ENCODE measurements around the genes CDH12 and PRDM9.

DNA sequence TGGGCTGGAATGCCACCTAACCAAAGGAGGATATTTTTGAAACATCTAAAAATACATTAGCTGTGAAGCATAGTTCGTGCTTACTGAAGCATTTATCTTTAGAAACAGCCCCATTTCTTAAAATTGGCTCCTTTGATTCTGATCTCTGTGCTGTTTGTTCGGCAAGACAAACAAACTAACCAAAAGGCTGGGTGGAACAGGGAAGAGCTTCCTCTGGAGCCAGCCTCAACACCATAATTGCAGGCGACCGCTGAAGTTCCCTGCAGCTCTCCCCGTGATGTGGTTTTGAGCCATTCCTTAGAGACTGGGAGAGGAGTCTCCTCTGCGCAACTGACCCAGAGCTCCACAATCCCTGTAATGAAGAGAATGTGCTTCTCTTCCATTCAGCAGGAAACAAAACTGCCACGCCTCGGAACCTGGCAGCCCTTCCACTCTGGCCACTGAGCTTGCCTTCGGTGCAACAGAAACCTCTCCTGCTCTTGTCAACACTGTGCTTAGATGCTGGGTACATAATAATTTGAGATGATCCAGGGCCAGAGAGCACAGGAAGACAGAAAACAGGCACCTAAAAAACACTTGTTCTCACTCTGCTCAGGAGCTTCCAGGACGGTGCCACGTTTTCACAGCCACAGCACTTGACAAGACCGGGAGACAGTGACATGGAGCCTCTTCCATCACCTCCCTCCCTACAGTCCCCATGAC, 126.3 kb downstream of the MYO10 start:
- RAMPAGE, long total RNA: no peak
- RRBS: no CpG with 5 or more reads among the region's 12 CpGs

DNA sequence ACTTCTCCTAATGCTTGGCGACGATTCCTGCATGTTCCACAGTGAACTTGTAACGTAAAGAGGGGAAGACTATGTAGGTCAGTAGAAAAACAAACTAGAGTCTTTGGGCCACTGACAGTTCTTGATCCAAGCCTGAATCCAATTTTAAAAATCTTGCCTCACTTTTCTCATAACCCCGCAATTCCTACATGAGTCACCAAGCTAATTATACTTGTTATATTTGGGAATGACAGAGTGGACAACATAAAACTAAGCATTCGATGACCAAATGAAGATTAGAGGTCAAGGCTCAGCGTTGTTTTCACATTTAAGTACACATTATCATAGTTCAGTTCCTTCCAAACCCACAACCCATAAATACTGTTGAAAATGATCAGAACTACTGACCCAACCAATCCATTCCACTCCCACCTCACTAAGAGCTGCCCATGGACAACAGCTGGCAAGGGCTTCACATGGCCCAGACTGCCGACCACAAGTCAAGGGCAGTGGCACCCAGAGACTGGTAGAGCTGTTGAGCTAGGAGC, 64.3 kb downstream of the MYO10 start:
- RAMPAGE, long total RNA: no peak
- RRBS: no CpG with 5 or more reads among the region's 7 CpGs

DNA sequence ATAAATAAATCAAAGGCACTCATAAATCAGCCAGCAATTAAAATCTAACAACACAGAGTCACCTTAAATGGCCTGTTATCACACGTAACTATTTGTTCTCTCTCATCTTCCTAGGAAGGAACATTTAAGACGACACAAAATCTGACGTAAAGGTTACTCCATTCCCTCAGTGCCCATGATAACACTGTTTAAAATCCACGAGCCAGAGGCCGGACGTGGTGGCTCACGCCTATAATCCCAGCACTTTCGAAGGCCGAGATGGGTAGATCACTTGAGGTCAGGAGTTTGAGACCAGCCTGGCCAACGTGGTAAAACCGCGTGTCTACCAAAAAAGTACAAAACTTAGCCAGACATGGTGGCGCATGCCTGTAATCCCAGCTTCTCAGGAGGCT, 56.4 kb downstream of the MYO10 start:
- RAMPAGE, long total RNA: no peak
- RRBS: no CpG with 5 or more reads among the region's 13 CpGs

GRCh38 chr5:16881053-16881422, 55.0 kb downstream of the MYO10 start:
- RAMPAGE, long total RNA: no peak
- RRBS: no CpG with 5 or more reads among the region's 2 CpGs

DNA sequence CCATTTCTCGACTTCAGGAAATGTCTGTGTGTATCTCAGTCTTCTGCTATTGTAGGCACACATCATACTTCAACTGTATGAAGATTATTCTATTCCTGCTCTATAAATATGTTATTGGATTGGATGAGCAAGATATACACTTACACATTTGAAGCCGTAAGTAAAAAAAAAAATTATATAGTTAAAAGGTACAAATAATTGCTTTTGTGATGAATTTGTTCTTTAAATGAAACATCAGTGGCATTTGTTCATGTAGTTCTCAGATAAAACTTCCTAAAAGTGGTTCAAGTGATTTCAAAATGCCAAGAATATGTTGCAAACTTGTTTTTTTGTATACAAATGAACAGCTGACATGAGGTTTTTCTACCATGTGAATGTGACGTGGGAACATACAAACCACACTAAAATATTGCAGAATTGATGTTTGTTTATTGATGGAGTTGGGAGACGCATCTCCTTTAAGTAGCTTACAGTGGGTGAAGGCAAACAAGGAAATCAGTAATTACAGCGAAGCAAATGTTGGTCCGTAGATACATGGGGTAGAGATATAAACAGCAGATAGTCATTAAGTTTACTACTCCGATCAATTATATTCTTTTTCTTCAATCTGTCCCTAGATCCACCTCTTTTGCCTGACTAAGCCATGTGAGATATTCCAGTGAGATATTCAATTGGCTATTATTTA, 16.9 kb downstream of the BASP1 start:
- RAMPAGE, long total RNA: no peak
- RRBS: no CpG with 5 or more reads among the region's 7 CpGs

DNA sequence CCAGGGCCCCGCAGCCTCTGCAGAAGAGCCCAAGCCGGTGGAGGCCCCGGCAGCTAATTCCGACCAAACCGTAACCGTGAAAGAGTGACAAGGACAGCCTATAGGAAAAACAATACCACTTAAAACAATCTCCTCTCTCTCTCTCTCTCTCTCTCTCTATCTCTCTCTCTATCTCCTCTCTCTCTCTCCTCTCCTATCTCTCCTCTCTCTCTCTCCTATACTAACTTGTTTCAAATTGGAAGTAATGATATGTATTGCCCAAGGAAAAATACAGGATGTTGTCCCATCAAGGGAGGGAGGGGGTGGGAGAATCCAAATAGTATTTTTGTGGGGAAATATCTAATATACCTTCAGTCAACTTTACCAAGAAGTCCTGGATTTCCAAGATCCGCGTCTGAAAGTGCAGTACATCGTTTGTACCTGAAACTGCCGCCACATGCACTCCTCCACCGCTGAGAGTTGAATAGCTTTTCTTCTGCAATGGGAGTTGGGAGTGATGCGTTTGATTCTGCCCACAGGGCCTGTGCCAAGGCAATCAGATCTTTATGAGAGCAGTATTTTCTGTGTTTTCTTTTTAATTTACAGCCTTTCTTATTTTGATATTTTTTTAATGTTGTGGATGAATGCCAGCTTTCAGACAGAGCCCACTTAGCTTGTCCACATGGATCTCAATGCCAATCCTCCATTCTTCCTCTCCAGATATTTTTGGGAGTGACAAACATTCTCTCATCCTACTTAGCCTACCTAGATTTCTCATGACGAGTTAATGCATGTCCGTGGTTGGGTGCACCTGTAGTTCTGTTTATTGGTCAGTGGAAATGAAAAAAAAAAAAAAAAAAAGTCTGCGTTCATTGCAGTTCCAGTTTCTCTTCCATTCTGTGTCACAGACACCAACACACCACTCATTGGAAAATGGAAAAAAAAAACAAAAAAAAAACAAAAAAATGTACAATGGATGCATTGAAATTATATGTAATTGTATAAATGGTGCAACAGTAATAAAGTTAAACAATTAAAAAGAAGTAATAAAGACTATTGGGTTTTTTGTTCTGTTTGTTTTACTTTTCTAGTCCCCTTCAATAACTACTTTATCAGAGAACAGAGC, 58.7 kb downstream of the BASP1 start:
- RAMPAGE, long total RNA: no peak
- RRBS: no CpG with 5 or more reads among the region's 15 CpGs

- RAMPAGE, long total RNA: no peak
Measured at GRCh38 chr5:19666751-19667002, 321.3 kb downstream of the CDH18 start.

GRCh38 chr5:20305335-20306002, 317.5 kb upstream of the CDH18 start:
- RAMPAGE, long total RNA: no peak
- RRBS: 92% methylated on average over 27 of the region's 46 CpGs

DNA sequence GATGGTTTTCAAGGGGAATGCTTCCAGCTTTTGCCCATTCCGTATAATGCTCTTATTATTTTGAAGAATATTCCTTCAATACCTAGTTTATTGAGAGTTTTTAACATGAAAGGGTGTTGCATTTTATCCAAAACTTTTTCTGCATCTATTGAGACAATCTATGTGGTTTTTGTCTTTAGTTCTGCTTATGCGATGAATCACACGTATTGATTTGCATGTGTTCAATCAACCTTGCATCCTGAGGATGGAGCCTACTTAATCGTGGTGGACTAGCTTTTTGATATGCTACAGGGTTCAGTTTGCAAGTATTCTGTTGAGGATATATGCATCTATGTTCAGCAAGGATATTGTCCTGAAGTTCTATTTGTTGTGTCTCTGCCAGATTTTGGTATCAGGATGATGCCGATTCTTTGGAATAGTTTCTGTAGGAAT, 1070.3 kb upstream of the CDH18 start:
- RAMPAGE, long total RNA: no peak
- RRBS: no CpG with 5 or more reads among the region's 5 CpGs

- RAMPAGE, long total RNA: no peak
- RRBS: no CpG with 5 or more reads among the region's 16 CpGs
Measured at GRCh38 chr5:22853145-22853675, at the start of gene CDH12. CDH12 (minus strand) TSS chr5:22853344.

DNA sequence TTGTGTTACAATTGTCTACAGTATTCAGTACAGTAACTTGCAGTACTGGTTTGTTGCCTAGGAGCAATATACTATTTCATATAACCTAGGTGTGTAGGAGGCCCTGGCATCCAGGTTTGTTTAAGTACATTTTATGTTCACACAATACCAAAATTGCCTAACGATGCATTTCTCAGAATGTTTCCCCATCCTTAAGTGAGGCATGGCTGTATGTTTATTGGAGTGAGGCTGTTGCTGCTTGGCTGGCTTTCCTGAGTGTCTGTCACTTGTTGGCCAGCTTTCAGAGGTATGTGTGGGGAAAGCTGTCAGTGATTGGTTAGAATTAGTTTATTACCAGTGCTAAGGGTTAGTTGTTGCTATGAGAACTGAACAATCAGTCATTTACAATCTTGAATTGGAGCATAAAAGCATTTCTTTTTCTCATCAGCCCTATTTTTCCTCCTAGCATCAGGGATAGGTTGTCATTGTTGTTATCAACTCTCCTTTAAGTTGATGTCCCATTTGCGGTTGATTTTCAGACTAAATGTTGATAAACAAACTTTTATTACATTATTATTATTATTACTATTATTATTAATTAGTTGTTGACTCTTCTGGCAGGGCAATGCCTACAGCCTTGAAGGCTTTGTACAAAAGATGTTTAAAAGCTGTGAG, 154.2 kb upstream of the CDH12 start:
- RAMPAGE, long total RNA: no peak
- RRBS: no CpG with 5 or more reads among the region's 2 CpGs

DNA sequence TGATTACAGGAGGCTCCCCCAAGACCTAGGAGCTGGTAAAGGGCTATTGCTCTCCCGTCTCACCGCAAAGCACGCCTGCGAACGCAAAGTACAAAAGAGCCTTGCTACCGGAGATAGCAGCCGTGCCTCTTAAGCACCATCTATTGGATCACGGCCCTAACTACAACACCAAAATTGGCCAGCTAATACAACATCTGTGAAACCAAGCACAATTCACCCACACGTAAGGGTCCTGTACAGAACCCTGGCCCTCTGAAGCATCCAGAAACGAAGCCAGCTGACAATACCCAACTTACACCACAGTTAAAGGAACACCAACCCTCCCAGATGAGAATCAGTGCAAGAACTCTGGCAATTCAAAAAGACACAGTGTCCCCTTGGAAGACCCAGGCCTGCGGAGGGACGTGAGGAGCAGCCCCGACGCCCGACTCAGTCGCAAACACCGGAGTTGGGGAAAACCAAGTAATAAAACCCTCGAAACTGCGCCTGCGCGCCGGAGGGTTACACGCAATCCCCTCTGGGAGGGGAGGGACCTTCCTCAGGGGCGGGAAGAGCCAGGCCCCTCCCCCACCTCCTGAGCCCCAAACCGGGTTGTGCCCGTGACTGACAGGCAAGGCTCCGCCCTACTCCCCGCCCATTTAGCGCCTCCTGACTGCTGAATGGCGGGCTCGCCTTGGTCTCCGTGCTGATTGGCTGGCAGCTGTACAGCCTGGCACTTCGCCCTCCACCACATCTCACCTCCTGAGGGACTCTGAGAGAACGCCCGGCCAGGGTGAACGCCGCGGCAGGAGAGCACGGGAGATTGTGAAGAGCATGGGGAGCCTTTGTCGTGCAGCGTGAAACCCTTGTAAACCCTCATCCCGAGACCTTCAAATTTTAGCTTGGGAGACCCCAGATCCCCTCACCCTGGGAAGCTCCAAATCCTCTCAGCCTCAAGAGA, at the start of gene PRDM9:
Gene PRDM9 (plus strand): TSS at position 744 of the 940 bp plus-strand sequence.
- RAMPAGE, long total RNA: no peak
- RRBS: 40% methylated on average over 4 of the region's 42 CpGs

DNA sequence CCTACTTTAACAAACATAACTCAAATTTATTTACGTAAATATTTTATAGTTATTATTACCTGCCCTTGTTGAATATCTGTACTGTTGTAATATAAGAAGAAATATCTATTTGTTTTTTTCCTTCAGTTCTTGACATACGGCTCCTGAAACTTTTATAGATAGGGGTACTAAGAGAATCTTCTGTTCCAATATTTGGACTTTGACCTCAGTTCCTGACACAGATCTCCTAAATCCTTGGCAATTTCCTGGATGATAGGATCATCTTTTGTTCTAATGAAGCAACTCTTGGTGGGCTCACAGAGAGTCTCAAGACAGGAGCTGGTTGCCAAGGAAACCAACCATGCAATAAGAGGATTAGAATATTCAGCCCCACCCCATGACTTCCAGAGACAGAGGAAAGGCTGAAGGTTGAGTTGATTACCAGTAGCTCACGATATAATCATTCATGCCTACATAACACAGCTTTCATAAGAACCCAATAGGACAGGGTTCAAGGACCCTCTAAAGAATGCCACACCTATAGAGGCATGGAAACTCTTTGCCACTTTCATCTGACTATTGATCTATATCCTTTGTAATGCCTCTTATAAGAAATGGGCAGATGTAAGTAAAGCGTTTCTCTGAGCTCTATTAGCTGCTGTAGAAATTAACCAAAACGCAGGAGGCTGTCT, 2050.2 kb upstream of the CDH6 start:
- RAMPAGE, long total RNA: no peak
- RRBS: no CpG with 5 or more reads among the region's 5 CpGs

DNA sequence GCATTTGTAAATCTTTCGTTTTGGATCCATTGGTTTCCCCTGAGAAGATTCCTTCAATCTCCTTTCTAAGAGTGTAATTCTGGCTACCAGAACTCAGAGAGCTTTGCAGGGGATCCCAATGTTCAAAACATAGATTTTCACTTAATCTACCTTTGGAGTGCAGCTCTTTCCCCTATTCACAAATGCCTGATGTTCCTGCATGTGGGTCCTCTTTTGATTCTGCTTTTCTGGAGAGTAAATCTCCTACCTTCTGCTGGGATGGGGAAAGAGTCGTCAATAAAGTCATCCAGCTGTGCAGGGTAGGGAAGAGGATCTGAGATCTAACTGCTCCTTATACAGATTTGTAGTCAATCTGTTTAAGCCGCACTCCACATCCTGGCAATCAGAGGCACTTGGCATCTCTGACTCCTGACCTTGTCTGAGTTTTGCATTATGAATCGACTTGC, 142.5 kb downstream of the CDH6 start:
- RAMPAGE, long total RNA: no peak
- RRBS: no CpG with 5 or more reads among the region's 4 CpGs

GRCh38 chr5:31530643-31531341, 1.1 kb downstream of the DROSHA start:
- RAMPAGE, long total RNA: no peak
- RRBS: no CpG with 5 or more reads among the region's 7 CpGs

DNA sequence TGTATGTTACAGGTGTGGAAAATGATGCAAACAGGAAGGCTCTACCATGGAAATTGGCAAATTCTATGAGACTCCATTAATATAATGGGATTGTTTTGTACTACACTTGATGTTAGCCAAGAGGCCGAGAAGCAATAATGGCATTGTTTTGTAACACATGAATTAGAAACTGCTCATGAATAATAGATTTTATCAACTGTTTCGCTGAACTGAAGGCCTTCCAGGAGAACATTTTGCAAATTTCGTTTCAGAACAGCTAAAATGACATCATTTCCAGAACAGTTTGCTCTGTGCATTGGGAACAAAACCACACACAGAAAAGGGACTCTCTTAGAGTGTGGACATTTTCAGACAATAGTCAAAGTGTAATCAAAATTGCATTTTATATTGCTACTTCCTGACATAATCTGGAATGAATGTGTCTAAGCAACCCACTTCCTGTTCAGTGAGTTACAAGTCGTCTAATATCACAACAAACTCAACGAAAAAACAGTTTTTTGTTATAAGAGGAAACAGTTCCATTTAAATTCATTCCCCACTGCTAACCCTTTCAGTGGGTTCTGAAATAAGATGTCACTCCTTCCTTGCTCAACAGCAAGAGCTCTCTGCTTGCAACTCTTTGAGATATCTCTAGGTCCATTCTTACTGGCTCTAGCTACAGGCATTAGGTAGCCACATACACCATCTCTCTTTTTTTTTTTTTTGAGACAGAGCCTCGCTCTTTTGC, 141.0 kb downstream of the GOLPH3 start:
- RAMPAGE, long total RNA: no peak
- RRBS: no CpG with 5 or more reads among the region's 6 CpGs

DNA sequence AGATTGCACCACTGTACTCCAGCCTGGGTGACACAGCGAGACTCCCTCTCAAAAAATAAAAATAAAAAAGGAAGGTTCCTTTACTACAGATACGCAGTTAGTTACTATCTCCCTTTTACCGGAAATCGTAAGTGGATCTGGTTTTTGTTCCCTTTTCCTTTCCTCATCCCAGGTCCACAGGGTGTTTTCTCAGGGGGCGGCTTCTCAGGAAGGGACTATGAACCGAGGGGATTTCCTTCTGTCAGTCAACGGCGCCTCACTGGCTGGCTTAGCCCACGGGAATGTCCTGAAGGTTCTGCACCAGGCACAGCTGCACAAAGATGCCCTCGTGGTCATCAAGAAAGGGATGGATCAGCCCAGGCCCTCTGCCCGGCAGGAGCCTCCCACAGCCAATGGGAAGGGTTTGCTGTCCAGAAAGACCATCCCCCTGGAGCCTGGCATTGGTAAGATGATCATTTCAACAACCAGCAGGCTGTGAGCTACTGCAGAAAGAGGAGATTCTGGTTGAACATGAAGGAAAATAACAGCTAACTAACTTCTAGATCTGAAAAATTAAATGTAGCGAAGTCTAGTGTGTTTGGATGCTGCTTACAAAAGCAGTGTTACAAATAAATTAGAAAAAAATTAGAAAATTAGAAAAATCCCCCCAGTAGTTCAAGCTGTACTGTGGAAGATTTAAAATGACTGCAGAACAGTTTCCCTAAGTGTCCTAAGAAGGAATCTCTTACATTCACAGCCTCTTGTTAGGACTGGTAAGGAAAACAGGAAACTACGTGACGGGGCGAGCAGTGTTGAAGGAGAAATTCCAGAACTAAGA, 75.7 kb downstream of the GOLPH3 start:
- RAMPAGE, long total RNA: no peak
- RRBS: no CpG with 5 or more reads among the region's 15 CpGs

- RAMPAGE, long total RNA: no peak
- RRBS: no CpG with 5 or more reads among the region's 7 CpGs
Measured at GRCh38 chr5:32225317-32225852, 51.3 kb upstream of the GOLPH3 start.

GRCh38 chr5:32390164-32390764, 54.3 kb downstream of the ZFR start:
- RAMPAGE, long total RNA: no peak
- RRBS: no CpG with 5 or more reads among the region's 7 CpGs

- RAMPAGE, long total RNA: no peak
- RRBS: 1% methylated on average over 8 of the region's 104 CpGs
Measured at GRCh38 chr5:32711634-32712726, 859 bp downstream of the NPR3 start.

All from epithelial cell of proximal tubule (primary cell).